Subcutaneous preadipocyte (primary cell): ENCODE data around the genes DOK5 and FAM209B.

GRCh38 chr20:54133356-54133918 is 40.3 kb downstream of the CYP24A1 start:
- CAGE, long polyA plus RNA = no peak

DNA sequence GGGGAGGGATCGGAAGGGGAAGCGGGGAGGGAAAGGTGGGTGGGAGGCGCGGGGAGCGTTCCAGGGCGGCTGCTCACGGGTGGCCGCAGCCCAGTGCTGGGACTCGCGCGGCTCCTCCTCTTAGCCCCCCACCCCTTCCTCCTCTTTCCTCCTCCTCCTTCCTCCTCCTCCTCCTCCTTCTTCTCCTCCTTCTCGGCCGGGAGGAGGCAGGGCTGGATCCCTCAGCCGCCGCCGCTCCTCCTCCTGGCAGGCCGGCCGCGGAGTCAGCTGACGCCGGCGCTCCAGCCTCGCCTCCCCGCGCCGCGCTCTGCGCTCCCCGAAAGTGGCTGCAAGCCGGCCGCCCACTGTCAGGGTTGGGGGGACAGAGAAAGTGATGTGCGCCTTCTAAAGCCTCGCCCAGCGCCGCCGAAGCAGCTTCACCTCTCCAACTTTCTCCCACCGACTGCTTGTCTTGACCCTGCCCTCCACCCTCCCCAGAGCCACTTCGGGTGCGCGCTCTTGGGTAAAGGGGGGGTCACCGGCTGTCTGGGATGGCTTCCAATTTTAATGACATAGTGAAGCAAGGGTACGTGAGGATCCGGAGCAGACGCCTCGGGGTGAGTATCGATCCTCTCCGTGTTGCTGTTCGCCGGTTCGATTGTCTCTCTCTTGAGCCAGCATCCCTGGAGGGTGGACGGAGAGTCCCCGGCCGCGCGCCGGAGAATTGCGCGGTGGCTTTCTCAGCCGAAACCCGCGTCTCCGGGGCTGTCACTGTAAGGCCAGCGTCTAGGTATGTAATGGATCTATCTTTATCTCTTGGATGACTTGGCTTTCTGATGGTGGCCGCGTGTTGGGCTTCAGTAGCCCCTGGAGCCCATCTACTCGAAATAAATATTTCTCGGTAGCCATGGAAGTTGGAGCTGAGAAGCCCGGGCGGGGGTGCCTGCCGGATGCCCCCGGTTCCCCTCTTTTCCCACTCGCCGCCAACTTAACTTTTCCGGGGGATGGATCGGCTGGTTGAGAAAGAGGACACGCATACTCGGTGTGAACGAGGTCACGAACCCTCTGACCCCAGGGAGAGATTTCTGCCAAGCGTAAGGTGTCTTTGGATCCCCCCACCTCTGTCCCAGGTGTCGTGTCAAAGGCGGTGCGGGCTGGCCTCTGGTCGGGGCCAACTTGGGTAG is at the start of gene DOK5:
Gene DOK5, plus strand, starts transcription at position 177 of the 1,163 bp plus-strand sequence.
- CAGE, long polyA plus RNA = no peak

GRCh38 chr20:56002941-56003400 is 2.3 kb downstream of the CBLN4 start:
- CAGE, long polyA plus RNA = no peak

GRCh38 chr20:56004890-56005168 is 490 bp downstream of the CBLN4 start:
- CAGE, long polyA plus RNA = no peak

DNA sequence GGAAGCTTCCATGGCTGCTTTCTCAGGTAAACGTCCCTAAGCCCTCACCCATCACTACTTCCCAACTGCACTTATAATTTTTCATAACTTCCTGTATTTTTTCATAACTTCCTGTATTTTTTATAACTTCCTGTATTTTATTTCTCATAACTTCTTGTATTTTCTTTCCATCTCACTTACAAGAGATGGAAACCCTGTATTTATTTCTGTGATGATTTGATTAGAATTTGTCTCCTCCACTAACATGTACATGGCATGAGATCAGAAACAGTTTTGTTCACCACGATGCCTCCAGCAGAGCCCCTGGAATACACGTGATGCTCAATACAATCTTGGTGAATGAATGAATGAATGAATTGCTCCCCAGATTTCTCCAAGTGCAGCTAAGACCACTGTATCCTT is 17.7 kb downstream of the CASS4 start:
- CAGE, long polyA plus RNA = no peak

DNA sequence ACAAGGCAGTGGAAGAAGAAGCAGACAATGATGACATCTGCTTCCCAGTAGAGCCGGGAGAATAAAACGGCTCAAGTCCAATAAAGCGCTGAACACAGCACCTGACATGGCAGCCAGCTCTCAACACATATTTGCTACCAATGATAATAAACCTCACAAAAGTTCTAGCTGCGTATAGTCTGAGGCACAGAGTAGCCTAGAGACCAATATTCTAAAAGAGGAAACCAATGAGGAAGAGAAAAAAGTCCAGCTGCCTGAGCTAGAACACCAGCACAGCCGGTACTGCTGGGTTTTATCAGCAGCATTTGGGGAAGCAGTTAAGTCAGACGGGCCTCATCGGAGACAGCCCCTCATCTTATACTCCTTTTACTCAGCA is 2.5 kb upstream of the RTF2 start:
- CAGE, long polyA plus RNA = no peak

GRCh38 chr20:56483890-56484425 is 15.5 kb downstream of the RTF2 start:
- CAGE, long polyA plus RNA = no peak

DNA sequence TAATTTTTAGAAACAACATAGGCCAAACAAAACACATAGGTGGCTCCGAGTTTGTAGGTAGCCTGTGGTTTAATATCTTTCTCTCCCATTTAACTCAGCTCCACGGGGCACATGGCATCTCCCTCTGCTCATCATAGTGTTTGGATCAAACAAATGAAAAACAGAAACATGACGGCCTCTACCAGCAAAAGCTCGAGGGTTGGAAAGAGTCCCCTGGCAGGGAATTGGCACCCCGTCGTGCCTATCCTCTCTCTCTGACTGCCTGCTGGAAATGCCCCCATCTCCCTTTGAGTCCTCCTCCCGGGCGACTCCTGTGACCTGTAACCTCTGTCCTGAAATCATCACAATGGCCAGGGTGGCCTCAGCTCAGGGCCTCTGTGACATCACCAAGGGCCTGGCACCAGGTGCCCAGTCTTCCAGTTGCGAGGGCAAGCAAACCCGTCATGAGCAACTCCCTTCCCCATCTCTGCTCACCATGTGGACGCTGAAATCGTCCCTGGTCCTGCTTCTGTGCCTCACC is at the start of gene FAM209B:
Gene FAM209B, plus strand, starts transcription at position 380 of the 520 bp plus-strand sequence.
- CAGE, long polyA plus RNA = no peak

- CAGE, long polyA plus RNA = no peak
Observed at GRCh38 chr20:56631311-56631907, 2.3 kb downstream of the TFAP2C start.

GRCh38 chr20:56925130-56925889 is 296.2 kb downstream of the TFAP2C start:
- CAGE, long polyA plus RNA = no peak

DNA sequence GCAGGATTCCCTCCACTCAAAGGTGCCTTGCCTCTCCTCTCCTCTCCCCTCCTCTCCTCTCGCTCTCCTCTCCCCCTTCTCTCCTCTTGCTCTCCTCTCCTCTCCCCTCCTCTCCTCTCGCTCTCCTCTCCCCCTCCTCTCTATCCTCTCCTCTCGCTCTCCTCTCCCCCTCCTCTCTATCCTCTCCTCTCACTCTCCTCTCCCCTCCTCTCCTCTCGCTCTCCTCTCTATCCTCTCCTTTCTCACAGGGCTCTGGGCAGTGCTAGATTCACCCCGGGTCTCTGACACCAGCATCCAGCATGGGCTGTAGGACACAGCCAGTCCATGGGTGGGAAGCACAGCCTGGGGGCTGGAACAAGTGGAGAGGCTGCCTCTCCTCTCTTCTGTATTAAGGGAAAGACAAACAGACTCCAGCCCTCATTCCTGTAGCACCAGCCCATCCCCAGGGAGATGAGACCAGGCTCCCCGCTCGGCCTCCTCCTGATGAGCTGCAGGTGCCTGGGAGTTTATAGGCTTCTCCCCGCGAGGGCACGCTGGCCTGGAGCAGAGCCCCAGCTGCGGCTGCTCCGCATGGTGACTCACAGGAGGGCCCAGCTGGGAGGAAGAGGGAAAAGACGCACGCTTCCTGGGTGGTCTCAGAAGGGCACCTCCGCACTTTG is 68.3 kb downstream of the BMP7 start:
- CAGE, long polyA plus RNA = no peak

DNA sequence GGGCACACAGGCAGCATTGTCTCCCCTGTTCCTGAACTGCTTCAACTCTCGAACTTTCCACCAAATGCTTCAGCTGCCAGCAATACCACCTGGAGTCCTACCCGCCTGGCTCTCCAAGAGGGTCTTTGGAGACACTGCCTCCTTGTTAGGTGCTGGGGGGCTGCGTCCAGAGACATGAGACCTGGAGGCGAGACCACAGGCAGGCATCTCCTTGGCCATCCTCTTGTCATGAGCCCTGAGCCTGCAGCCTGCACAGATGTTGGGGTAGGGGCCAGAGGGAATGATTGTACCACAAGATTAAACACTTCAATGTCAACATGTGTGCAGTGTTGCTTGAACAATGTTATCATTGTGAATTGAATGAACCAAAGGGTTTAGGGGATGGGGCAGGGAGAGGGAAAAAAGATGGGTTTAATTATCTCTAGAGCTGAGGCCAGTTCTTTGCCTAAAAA is 24.9 kb downstream of the BMP7 start:
- CAGE, long polyA plus RNA = no peak

GRCh38 chr20:57243691-57244563 is 22.5 kb downstream of the BMP7 start:
- CAGE, long polyA plus RNA = no peak

DNA sequence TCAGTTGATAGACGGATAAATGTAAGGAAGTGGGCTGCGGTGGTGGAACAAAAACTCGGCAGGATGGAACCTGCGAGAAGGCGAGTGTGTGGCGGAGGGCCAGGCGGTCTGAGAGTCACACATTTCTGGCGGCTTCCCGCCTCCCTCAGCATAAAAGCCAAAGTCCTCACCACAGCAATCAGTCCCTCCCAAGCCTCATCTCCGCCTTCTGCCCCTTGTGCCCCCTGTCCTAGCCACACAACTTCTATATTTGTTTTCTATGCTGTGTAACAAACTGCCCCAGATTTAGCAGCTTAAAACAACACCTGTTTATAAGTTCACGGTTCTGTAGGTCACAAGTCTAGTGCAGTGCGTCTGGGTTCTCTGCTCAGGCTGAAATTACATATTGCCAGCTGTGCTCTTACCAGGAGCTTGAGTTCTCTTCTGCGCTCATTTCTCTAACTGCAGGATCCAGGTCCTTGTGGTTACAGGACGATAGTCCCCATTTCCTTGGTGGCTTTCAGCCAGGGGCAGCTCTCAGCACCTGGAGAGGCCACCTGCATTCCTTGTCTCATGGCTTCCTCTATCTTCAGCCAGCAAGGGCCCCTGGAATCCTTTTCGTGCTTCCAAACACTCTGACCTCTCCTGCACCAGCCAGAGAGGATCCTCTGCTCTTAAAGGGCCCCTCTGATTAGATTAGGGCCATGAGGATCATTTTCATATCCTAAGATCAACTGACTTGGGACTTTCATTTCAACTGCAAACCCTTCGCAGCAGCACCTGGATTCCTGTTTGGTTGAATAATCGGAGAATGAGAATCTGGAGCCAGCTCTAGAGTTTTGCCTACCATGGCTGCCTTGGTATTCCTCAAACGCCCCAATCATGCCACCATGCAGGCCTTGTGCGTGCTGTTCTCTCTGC is 11.6 kb upstream of the SPO11 start:
- CAGE, long polyA plus RNA = no peak

DNA sequence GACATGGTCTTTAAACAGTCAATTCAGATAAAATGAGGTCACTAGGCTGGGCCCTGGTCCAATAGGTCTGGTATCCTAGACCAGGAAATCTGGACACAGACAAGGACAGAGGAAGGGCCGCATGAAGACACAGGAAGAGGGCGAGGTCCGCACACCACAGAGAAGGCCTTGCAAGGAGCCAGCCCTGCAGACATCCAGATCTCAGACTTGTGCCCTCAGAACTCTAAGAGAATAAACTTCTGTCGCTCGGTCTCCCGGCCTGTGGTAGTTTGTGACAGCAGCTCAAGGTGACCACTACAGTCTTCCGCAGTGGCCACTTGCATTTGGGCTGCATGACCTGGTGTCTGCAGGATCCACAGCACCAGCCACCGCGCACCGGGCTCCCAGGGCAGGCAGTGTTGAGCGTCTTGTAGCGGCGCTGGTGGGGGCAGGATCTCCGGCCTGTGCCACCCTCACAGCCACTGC is 6.1 kb upstream of the RBM38 start:
- CAGE, long polyA plus RNA = no peak

DNA sequence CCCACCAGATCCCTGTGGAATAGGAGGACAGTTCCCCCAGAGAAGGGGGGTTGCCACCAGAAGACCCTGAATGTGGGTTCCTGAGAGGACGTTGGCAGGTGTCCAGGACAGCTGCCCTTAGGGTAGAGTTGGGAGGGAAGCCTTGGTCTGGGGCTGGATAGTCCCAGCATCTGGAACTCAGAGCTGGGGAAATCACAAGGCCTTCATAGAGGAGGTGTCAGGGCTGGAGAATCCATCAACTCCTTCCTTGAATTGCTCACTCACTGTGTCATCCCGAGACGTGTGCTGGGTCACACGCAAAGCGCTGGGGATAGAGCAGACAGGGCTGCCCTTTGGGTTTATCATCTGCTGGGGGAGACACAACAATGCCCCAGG is 18.4 kb downstream of the RBM38 start:
- CAGE, long polyA plus RNA = no peak

GRCh38 chr20:57432938-57433362 is 41.8 kb downstream of the RBM38 start:
- CAGE, long polyA plus RNA = no peak

DNA sequence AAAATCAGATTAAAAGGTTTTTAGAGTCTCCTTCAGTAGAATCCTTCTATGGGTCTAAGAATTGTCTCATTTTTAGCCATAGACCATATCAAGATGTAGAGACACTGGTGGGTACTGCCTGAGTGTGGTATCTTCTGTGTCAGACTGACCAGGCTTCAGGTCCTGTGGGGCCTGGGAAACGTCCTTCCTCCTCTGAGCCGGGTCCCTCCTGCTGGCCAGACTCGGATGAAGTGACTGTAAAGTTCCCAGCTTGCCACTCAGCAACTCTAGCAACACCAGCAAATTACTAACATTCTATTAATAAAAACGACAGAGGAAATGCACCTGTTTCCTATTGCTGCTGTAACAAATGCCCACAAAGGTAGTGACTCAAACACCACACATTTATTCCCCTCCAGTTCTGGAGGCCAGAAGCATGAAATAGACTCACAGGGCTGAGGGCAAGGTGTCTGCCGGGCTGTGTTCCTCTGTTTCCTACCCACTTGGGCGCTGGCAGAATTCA is 48.9 kb downstream of the CTCFL start:
- CAGE, long polyA plus RNA = no peak

DNA sequence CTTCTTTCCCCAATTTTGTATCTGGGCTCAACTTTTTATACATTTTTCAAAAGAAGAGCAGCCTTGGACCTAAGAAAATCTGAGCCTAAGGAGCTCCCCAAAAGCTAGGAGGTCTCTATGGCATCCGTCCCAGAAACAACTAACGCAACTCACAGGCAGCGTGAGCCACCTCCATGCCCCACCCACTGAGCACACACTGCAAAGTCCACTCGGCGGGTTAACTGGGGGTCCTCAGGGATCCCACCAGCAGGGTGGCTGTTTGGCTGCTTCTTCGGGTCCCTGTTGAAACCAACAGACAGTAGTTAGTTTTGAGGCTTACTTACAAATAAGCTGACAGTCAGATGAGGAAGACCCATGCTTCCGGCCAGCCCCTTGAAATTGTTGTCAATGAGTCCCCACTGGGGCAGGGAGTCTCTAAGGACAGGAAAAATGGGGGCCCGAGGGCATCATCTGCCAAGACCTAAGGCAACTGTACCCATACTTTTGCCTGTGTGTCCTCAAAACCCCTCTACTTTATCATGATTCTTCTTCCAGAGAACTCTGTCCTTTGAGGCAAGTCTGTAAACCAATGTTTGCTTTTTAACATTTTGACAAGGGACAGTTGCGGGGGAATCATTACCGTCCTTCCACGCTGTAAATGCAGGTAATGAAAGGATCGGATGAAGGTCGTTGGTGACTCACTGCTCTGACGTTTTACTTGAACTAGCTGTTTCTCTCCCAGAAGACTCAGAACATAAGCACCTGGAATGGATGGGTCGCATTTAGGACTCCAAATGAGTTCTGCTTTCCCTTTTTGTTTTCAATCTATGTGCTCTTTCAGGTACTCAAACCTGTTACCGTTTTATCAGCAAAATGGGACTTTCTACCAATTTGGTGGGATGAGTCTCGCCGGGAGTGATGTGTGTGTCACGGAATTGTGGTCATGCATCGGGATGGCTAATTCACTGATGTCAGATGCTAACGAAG is 2.1 kb upstream of the PCK1 start:
- CAGE, long polyA plus RNA = no peak

- CAGE, long polyA plus RNA = no peak
Observed at GRCh38 chr20:57591800-57592769, 28.1 kb downstream of the ZBP1 start.